Sternocleidomastoid (tissue), 1 donor: ENCODE measurements around the gene RFPL2.

DNA sequence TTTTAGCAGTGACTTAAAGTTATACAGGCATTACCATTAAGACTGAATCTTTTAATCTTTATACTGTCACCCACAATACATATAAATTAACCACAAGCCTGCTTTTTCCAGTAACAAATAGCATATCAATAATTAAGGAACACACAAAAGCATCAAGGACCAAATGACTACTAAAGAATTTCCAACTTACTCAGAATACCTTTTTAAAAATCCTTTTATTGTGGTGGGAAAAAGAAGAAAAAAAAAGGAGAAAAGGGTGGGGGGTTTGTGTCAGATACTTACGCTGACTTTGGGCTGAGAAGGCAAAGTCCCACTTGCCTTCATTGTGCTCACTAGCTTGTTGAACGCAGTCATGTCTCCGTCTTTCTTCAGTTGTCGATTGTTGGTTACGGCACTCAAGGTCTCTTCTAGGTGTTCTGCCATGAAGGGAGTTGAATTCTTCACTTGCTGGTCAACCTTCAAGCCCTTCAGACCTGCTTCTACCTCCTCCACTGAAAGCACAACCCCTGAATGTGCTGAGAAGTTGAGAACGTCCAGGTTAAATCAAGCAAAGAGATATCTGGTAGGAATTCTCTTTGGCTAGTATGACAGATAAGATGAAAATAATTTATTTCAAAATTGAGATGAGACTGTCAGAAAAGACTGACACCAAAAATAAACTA, 35.6 kb downstream of the EIF4ENIF1 start:
- PRO-cap: no peak

GRCh38 chr22:31630140-31630689, 31.8 kb downstream of the PISD start:
- PRO-cap: bidirectional peak, plus-strand start at chr22:31630616, minus-strand start at chr22:31630375

DNA sequence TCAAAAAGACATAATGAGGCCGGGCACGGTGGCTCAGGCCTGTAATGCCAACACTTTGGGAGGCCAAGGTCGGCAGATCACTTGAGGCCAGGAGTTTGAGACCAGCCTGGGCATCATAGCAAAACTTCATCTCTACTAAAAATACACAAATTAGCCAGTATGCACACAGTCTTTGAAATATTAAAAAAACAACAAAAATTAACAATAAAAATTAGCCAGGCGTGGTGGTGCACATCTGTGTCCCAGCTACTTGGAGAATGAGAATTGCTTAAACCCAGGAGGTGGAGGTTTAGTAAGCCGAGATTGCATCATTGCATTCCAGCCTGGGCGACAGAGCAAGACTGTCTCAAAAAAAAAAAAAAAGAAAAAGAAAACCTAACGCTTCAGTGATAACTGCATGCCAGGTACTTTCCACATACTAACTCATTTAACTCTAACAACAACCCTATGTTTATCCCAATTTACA, 11.8 kb downstream of the PISD start:
- PRO-cap: no peak

DNA sequence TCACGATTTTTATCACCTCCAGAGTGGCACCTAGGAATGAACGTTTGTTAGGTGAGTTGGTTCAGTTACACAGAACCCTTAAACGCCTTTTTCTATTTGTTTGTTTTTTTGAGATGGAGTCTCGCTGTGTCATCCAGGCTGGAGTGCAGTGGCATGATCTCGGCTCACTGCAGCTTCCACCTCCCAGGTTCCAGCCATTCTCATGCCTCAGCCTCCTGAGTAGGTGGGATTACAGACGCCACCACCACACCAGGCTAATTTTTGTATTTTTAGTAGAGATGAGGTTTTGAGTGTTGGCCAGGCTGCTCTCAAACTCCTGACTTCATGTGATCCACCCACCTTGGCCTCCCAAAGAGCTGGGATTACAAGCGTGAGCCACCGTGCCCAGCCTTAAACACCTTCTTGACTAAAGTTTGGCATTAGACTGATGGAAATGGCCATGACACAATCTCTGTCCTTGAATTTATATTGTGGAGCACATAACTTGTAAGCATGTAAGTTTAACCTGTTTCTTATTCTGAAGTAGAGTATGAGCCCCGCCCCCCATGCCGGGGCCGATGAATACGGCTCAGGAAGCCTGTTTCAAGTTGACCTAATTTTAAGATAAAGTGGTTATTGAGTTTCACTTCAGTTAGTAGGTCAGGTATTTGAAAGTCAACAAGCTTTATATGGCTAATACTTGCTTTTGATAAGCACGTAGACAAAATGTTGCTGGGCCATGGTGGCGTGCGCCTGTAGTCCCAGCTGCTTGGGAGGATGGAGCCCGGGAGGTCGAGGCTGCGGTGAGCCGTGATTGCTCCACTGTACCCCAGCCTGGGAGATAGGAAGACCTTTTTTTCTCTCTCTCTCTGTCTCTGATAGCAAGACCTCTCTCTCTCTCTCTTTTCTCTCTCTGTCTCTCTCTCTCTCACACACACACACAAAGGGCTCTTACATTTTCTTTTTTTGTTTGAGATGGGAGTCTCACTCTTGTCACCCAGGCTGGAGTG, 14.1 kb downstream of the YWHAH start:
- PRO-cap: no peak

- PRO-cap: no peak
Observed at GRCh38 chr22:32044753-32045497, 1.9 kb downstream of the SLC5A1 start.

- PRO-cap: no peak
Observed at GRCh38 chr22:32050620-32051045, 7.6 kb downstream of the SLC5A1 start.

DNA sequence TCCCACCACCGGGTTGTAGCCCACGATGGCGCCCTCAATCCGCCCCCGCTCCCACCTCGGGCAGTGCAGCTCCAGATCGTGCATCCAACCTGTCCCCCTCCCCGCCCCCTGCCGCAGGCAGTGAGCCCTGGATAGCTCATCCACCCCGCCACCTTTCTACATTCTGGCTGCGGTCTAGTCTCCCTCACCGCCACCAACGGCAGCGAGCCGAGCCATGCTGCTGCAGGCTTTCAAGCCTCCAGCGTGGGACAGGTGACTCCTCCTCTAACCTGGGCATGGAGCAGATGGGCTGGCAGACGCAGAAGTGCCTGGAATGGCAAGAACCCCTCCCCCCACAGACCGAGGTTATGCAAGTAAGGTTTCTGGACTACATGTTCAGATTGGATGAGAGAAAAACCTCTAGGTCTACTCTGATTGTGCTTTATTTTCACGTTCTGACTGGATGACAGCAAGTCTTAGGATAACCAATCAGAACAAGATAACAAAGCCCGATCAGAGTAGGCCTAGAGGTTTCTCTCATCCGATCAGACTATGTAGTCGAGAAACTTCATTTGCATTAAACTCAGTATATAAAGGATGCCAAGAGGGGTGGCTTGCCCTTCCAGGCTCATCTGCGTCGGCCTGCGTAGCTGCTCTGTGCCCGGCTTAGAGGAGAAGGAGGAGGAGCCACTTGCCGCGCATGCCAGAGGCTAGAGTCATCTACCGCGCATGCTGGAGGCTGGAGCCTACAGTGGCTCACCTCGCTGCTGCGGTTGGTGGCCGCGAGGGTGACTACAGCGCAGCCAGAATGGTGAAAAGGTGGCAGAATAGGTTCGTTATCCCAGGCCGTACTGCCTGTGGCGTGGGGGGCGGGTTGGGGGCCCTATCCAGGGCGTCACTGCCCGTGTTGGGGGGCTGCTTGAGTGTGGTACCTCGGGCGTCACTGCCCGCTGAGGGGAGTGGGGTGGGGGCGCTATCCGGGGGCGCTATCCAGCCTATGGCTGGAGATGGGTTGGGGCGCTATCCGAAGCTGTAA, at the start of gene RFPL2:
Gene RFPL2, minus strand, starts transcription at position 636 of the 1,015 bp plus-strand sequence.
- PRO-cap: no peak

DNA sequence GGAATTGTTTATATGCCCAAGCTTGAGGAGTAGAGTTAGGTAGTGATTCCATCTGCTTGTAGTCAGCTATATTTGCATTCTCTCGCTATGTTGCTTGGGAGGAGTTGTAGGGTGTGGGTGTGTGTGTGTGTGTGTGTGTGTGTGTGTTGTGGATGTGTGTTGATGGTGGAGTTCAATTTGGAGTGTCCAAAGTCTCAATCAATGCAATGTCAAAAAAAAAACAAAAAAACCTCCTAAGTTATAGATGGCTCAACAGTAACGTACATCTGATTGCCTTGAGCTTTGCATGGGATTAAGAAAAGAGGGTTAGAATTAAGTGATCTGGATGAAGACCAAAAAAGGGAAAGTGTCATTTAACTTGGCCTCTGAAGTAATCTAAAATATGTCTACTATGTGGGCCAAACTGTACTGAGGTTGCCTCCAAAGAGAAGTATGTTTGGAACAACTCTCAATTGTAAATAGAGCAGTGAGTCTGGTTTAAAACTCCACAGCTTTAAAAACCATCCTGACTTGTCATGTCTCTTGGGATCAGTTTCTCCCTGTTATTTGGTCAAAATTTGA, 11.5 kb upstream of the RTCB start:
- PRO-cap: no peak

DNA sequence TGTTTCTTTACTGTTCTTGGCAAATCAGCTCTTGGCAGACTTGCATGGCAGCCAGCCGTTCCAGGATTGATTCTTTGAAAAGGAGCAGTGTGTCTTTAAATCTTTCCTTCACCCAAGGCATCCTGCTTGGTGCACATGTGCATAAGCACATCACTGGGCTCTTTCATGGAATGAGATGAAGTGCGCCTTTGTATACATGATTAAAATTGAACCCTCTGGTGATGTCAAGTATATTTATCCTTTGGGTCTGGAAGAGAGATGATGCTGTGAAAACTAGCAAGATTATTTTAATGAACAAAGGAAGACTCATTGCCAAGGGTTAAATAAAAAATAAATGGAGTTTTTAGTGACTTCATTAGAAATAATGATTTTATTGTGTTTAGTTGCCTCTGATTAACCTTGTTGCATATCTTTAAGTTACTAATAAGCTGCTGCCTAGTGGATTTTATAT, 12.5 kb downstream of the FBXO7 start:
- PRO-cap: no peak

DNA sequence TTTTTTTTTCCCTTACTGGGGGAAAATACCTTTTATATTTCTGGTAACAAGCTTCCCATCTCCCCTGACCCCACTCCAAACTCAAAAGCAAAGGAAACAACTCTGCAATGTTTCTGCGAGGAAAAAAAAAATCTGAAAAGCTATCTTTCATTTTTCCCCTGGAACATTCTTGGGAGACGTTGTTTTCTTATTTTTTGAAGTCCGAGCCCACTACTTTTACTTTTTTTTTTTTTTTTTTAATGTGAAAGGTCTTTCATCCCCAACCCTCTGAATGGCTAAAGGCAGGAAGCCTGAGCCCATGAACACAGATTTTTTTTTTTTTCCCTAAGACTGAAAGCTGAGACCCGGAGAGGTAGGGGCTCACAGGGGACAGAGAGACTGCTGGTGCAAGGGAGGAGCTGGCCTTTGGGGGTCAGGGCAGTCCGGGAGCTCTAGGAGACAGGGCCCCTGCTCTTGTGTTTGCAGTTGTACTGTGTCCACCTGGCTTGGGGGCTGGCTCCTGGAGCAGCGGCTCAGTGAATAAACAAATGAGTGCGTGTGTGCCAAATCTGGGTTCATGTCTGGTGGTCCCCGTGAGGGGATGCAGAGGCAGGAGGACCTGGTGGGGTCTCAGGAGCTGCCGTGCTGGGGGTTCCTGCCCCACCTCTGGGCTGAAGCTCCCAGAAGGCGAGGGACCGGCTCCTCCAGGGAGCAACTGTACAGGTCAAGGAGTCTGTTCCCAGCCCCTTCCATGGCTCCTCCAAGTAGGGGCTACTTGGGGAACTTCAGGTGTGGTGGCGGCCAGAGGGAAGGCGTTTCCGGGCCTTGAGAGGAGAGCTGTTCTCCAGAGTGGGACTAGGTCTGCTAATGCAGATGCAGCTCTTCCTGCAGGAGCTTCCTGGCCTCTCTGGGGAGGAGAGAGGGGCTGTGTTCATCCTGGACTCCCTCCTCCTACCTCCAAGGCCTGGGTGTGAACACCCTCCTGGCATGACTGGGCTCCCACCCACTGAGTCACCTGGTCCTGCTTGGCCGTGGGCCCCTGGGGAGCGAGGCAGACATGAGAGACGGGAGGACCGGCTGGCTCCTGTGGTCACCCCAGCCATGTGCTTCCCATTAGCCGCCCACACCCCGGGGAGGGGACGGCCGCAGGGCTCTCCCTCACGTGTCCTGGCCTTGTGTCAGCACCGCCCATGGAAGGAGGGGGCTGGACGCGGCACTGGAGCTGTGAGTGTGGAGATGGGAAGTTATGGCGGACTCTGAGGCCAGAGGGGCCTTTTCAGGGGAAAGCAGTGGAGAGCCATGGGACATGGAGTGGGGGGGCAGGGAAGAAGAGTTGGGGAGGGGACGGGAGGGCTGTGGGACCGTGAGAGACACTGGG, 57.6 kb downstream of the FBXO7 start:
- PRO-cap: bidirectional peak, plus-strand start at position 1,238 of the sequence, minus-strand start at position 932 of the sequence

DNA sequence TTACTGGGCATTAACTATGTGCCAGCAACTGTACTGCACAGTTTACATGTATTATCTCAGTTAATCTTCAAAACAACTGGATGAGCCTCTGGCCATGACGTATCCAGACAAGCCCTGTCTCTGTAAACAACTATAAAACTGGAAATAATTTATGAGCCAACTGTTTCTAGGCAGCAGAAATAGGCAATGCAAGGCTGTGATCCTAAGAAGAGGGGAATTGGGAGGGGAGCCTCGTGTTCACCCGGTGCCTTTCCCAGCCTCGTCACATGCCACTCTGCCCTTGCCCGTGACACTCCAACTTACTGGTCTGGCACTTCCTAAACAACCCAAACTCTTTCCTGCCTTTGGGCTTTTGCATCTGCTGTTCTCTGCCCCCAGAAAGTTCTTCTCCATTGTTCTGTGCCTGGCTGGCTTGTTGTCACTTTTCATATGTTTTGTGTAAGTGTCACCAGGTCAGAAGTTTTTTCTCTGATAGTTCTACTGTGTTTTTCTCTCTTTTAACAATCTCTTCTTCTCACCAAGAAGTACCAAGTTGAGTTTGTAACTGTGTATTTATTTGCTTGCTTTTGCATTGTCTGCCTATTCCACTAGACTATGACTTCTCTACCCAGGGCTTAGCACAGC, 83.0 kb downstream of the FBXO7 start:
- PRO-cap: no peak

GRCh38 chr22:32564529-32564855, 89.9 kb downstream of the FBXO7 start:
- PRO-cap: no peak

DNA sequence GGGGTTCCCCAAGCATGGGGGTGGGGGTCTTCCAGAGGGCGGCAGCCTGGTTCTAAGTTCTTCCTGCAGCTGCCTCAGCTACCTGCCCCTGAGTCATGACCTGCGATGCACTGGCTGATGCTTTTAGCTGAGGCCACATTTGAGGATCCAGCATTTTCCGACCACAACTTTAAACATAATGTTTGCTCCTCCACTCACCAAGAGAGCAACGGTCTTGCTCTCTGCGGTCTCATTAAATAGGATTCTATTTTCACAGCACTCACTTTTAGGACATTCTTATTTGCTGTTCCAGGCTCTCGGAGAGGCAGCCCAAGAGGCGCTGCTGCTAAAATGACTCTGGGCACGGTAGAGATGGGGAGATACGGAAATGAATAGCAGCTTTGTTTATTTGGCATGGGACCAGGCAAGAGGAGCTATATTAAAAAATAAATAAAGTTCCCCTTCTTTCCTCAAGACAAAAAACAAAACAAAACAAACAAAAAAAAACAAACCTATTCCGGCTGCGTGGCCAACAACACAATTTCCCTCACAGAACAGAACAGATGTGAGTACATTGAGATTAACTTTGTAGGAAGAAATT, 100.9 kb downstream of the FBXO7 start:
- PRO-cap: no peak

- PRO-cap: bidirectional peak, plus-strand start at chr22:32627386, minus-strand start at chr22:32627236
Observed at GRCh38 chr22:32626949-32627488, 152.4 kb downstream of the FBXO7 start.

GRCh38 chr22:32788820-32789521, 12.5 kb upstream of the TIMP3 start:
- PRO-cap: no peak

DNA sequence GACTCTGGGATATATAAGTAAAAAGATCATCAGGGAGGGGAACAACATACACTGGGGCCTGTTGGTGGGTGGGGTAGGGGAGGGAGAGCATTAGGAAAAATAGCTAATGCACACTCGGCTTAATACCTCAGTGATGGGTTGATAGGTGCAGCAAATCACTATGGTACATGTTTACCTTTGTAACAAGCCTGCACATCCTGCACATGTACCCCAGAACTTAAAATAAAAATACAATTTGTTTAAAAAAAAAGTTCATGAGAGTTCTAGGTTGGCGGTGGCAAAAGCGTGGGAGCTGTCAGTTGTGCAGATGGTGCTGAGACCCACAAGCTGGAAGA, 40.1 kb downstream of the TIMP3 start:
- PRO-cap: no peak

- PRO-cap: no peak
Observed at GRCh38 chr22:32854096-32855047, 52.9 kb downstream of the TIMP3 start.

- PRO-cap: no peak
Observed at GRCh38 chr22:32967228-32967863, 90.8 kb downstream of the SYN3 start.

GRCh38 chr22:32986867-32987843, 71.0 kb downstream of the SYN3 start:
- PRO-cap: no peak

- PRO-cap: no peak
Observed at GRCh38 chr22:33163835-33164303, 105.7 kb upstream of the SYN3 start.